Bile duct (tissue), 1 donor: ENCODE data around the genes SRP72 and CENPC.

DNA sequence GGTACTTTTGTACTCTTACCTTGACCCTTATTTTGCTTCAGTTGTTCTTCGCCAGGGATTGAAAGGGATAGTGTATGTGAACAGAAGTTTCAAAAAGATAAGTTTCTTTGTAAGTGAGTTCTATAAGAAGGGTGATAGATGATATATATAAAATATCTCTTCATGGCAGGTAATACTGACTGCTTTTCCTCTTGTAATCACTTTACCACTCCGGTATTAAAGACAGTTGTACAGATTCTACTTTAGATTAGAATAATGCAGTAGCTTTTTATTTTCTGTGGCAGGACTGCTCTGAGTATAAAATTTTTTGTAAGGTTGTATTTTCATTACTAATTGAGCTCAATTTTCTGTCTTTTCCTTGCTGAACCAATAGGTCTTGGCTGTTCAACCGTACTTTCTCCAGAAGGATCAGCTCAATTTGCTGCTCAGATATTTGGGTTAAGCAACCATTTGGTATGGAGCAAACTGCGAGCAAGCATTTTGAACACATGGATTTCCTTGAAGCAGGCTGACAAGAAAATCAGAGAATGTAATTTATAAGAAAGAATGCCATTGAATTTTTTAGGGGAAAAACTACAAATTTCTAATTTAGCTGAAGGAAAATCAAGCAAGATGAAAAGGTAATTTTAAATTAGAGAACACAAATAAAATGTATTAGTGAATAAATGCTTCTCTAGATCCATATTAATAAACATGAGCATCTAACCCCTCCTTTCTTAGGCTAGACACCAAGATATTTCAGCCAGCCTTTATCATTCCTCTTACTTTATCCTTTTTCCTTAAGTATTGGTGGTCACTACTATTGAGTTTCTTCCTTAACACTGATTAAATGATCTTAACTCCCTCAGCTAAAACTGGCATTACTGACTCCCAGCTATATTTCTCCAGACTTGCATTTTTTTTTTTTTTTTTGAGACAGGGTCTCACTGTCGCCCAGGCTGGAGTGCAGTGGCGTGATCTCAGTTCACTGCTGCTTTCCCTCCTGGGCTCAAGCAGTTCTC is 8.1 kb upstream of the SRP72 start:
- PRO-cap, result no peak

GRCh38 chr4:56462584-56463192 is 4.7 kb upstream of the SRP72 start:
- PRO-cap, result no peak

GRCh38 chr4:56467139-56468485 is at the start of gene SRP72:
SRP72 (plus strand) TSS chr4:56467617.
- PRO-cap, result bidirectional peak, plus-strand start at chr4:56467633, minus-strand start at chr4:56467575

- PRO-cap, result no peak
These were observed 15.2 kb upstream of the ARL9 start for GRCh38 chr4:56490289-56490929.

DNA sequence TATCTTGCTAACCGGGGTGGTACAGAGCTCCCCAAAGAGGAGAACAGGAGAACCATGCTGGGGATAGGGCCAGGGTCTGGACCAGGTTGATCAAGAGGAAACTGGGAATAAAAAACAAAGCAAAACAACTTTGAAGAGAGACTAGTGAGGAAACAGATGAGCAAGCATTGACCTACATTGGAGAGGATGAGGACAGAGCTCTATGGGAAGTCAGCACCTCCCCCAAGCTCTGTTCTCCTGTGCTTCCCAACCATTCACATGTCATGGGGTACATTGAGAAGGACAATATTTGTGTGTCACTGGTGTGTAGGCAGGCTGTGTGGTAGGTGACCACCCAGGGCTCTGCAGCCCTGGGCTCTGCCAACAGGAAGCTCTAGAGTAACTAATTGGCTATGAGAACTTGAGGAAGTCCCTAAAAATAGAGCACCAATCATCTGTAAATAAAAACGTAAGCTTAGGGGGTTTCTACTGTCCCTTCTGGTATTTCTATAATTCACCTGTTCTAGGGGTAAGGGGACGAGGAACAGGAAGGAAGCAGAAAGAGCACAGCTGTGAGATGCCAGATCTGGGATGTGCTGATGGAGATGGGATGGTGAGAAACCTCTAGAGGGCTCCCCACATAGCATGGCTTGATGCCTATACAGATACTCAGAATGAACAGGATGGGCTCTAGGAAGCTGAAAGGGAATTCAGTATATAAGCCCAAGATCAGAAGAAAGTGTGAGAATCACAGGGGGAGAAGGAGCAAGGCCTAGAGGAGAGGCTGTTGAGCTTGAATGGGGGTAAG is 31.1 kb downstream of the HOPX start:
- PRO-cap, result no peak

DNA sequence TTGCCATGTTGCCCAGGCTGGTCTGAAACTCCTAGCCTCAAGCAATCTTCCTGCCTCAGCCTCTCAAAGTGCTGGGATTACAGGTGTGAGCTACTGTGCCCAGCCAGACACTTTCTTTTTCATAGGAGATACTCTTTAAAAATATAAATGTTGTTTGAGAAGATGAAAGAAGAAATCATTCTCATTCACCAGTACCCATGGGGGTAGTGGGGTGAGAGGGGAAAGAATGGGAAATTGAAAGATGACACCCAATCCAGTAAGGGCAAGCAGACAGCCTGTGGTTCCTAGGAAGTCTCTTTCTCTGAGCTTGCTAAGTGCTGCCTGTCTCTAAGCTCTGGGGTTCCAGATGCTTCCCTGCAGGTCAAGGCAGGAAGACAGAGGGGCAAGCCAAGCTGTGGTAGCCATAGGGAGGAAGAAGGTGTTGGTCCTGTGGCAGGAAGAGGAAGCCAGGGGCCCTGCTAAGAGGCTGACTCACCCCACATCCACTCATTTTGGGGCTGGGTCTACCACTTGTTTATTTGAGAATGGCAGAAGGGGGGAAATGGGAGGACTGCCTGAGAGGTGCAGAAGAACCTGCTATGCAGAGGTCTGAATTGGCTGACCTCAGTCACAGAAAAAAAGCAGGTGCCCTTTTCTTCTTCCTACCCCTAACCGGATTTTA is 27.7 kb downstream of the HOPX start:
- PRO-cap, result no peak

- PRO-cap, result unidirectional peak, minus-strand start at chr4:56656517
These were observed 25.0 kb downstream of the HOPX start for GRCh38 chr4:56655911-56656667.

DNA sequence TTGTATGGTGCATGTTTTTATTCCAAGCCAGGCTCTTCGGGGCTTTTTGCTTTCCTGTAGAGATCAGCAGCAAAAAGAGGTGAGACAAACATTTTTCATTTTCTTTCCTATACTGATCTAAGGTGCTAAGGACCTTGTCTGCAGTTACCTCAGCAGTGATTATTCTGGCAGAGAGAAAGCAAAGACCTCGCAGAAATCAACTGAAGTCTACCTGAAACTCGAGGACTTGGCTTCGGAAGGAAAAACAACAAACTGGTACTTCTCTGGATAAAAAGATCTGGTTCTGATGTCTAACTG is 22.5 kb upstream of the HOPX start:
- PRO-cap, result no peak

DNA sequence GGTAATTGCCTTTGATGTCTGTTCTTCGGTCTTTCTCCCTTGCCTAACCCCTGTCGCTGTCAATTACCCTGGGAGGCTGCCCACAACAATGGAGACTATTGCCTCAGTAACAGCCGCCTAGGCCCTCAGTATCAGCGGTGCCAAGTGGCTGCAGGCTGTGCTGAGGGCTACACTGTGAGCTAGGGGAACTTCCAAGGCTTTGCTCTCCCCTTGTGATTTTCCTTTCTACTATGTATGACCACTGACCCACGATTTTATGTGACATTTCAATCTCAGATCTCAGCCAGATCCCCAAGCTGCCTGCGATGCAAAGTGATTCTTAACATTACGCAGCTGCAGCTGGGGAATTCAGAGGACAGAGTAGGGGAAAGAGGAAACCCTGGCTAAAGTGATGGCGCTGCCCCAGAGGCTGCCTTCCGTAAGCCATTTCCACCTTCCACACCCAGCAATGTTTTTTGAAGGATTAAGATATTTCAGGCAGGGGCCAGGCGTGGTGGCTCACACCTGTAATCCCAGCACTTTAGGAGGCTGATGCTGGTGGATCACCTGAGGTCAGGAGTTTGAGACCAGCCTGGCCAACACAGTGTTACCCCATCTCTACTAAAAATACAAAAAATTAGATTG is 36.1 kb upstream of the REST start:
- PRO-cap, result no peak

DNA sequence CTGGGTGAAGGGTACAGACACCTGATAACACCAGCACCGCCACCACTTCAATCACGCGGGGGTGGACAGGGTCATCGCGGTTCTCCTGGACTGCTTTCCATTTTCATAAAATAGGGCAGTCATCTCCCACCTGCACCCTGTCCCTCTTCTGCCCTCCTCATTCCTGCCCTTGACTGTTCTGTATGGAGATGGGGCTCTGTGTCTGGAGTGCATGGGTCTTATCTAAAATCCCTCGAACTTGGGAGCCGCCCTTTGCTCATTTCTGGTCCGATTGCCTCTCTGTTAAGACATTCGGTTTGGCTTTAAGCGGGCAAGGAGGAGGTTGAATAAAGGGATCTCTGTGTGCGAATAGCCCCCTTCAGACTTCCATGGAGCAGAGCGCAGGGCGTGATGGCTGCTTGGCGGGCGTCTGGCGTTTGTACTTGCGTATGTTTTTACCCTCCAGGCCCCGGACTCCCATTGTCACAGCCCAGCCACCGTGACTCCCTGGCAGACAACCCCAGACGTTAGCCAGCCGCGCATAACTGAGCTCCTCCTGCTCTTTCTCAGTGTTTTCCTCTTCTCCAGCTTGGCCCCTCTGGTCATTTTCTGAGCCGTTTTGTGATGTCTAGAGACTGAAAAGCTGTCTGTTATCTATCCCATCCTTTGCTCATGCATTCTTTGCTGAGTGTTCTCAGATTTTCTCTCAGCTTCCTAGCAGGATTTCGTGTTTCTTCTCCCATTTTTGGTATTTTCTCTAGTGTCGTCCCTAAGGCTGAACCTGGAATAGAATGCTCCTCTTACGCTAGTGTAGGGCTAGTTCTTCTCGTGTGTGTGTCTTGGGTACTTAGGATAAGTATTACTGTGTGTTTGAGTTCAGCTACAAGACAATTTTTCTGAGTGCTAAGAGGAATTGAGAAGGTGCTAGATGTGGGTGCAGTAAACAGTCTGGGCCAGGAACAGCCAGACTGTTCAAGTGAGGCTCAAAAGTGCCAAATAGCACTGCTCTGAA is 54.3 kb downstream of the IGFBP7 start:
- PRO-cap, result bidirectional peak, plus-strand start at position 730 of the sequence, minus-strand start at position 418 of the sequence

- PRO-cap, result no peak
These were observed 29.5 kb downstream of the IGFBP7 start for GRCh38 chr4:57080597-57081208.

GRCh38 chr4:57109144-57109452 is 1.1 kb downstream of the IGFBP7 start:
- PRO-cap, result no peak

- PRO-cap, result bidirectional peak, plus-strand start at chr4:57110987, minus-strand start at chr4:57111014
These were observed 630 bp upstream of the IGFBP7 start for GRCh38 chr4:57110857-57111173.

GRCh38 chr4:57111174-57111501 is 953 bp upstream of the IGFBP7 start:
- PRO-cap, result no peak

DNA sequence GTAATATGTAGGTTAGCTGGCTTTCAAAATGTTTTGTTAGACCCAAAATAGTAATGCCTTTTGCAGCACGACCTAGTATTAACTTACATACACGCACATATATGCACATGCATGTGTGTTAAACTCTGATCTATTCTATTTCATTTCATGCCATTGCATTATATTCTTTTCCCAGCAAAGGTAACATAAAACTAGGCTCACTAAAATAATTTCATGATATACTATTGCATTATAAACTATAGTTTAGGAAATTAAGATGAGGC is 1236.9 kb downstream of the ADGRL3 start:
- PRO-cap, result no peak

GRCh38 chr4:63250160-63250751 is 1159.0 kb downstream of the TECRL start:
- PRO-cap, result no peak

- PRO-cap, result no peak
These were observed 471.5 kb downstream of the TECRL start for GRCh38 chr4:63937759-63938146.

GRCh38 chr4:64406902-64407430 is 2.3 kb downstream of the TECRL start:
- PRO-cap, result no peak

DNA sequence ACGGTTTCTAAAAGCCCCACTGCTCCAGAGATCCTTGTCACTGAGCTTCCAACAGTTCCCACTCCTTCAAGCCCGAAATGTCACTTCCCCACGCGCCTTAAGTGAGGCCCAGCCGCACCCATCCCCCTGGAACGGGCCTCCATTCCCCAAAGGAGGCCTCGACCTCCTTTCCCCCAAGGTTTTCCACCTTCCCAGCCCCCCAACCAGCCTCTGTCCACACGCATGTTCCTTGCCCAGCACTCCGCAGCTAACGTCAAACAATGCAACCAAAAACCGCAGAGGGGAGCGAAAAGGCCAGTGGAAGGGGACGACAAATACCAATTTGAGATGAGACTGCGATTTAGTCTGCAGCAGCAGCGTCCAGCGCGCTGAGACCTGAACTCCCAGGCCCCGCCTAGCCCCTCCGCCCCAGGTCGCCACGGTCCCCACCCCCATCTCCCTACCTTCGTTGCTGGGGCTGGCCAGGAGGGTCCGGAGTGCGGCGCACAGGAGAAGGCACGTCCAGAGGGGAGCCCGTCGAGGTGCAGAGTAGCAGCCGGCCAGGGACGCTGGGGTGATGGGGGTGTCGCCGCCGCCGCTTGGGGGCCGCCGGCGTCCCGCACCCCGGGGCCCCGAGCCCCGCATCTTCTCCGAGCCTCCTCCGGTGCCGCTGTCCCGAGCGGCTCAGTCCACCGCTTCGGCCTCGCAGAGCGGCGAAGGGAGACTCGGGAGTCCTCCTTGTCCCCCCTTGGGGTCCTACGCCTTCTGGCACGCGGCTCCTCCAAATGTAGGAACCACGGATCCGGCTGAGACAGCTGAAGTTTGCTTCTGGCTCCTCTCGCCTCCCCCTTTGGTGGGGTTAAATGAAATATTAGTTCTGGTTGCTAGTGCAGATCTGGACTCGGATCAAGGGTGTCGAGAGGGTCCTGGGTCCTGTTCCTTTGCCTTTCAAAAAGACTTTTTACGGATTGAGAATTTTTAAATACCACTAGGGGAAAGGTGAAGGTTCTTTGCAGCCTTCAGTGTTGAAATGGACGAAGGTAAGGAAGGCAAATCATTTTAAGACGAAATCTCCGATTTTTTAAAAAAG is 836 bp downstream of the EPHA5 start:
- PRO-cap, result no peak

DNA sequence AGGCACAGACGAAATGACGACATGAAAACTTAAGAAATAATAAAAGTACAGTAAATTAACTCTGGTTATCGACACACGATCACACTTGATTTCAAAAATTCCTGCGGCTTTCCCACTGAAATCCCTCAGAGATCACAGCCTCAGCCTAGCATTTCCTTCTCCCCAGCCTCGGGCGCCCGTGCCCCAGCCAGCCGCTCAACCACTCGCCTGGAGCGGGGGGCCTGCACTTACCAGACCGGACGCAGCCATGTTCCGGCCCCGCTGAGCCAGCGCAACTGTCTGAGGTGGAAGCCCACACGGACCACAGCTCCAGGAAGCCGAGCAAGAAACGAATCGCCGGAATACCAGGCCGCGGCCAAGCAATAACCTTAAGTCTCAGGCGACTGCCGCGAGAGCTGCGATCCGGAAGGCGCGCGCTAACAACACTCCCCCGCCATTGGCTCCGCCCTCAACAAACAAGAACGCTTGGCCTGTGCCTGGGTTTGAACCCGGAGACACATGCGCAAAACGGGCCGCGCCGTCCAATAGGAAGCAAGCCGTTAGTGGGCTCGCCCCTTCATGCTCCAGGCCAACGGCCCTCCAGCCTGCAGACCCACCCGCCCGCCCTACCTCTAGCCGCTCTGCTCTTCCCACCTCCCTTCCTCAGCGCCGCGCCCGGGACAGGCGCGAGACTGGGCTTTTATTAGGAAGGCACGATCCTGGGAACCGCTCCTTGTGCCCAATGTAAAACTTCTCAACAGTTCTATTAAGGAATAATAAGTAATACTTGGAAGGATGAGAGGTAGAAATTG is at the start of gene CENPC:
Gene CENPC (minus strand): TSS at position 397 of the 791 bp plus-strand sequence.
- PRO-cap, result unidirectional peak, minus-strand start at position 201 of the sequence; bidirectional peak, plus-strand start at position 638 of the sequence, minus-strand start at position 343 of the sequence